Metastatic Liver Carcinoma in the Adrenal Gland (tissue), 2 donors: ENCODE results near the gene CCDC50.

DNA sequence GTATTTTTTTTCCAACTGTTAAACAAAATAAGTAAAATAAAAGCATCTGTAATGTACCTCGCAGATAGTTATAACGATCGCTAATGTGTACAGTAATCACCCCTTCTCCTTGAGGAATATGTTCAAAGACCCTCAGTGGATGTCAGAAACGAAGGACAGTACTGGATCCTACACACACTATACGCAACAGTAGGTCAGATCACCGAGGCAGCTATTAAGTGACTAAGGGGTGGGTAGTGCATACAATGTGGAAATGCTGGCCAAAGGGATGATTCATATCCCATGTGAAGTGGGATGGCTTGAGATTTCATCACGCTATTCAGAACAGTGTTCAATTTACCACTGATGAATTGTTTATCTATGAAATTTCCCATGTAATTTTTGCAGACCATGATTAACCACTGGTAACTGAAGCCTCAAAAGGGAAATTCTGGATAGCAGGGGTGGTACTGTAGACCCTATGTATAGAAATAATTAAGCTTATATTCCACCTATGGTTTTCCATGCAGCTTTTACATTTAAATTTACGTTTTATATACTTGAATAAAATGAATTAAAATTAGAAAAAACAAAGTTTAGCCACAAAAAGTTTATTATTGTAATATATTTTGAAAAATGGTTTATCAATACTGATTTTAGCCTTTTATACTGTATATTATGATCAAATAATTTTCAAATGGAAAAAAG, 1.5 kb upstream of the CLDN16 start:
- PRO-cap, 2 experiments = no peak in any of the 2 experiments

- PRO-cap, 2 experiments = no peak in any of the 2 experiments
Observed at GRCh38 chr3:190491466-190492087, 22.3 kb upstream of the IL1RAP start.

GRCh38 chr3:191329159-191329919, at the start of gene CCDC50:
TSS of gene CCDC50 (plus strand) at chr3:191329394.
- PRO-cap, 2 experiments = peak in 2 of 2 experiments; most common plus-strand start chr3:191329421 (in 2); most common minus-strand start chr3:191329304 (in 2)

GRCh38 chr3:192170089-192171338, 556.8 kb downstream of the FGF12 start:
- PRO-cap, 2 experiments = no peak in any of the 2 experiments

DNA sequence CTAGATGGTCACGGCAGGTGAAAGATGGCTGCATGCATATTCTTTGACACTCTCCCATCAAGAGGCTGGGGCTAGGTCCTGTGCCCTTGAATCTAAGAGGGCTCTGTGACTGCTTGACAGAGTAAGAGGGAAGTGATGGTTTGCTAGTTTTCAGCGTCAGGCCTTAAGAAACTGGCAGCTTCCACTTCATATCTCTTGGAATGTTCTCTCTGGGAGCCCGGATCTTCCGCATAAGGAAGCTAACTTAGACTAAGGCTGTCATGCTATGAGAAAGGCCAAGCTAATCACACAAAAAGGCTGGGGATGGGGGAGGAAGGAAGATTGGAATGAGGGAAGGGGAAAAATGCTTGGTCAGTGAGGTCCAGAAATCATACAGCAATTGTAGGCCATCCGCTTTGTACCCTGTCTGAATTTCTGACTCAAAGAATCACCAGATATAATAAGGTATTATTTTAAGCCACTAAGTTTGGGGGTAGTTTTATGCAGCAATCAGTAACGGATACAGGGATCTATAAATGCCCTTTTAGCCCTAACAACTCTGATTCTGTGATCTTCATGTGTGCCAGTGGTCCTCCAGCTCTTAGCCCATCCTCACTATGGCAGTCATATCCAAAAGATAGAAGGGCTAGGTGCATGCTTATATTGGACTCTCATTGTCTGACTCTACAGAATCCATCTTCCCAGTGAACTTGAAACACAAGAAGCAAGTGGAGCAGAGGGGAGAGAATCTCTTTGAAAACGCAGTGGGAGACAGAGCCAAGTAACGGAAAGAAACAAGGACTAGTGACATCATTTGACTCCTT, 49.8 kb downstream of the MB21D2 start:
- PRO-cap, 2 experiments = no peak in any of the 2 experiments

GRCh38 chr3:192887012-192887629, 30.5 kb downstream of the MB21D2 start:
- PRO-cap, 2 experiments = no peak in any of the 2 experiments

DNA sequence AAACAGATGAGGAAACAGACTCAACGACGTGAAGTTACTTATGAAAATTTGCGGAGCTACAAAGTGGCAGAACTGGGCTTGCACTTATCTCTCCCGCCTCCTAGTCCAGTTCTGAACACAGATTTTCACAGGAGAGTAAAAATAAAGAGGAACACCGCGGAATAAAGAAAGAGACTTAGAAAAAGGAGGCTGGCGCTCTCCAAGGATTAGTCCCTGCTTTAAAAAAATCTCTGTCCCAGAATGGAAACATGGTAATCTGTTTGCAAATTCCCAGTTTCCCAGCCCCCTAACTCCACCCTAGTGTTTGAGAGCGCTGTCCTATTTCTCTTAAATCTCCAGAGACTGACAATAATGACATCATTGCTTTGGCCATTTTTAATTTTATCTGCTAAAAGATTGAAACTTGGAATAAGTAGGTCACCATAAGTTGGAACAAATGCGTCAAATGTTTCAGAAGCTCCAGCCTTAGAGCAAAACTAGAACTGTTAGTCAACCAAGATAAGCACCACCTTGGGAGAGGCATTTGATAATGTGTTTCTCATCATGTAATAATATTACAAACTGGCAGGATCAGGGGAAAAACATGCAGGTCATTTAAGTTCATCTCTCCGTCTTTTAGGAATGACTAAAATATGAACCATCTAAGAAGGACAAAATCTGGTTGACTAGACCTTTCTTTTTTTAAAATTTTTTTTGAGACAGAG, 25.7 kb upstream of the MB21D2 start:
- PRO-cap, 2 experiments = no peak in any of the 2 experiments

- PRO-cap, 2 experiments = no peak in any of the 2 experiments
Observed at GRCh38 chr3:192957471-192958178, 40.0 kb upstream of the MB21D2 start.

- PRO-cap, 2 experiments = no peak in any of the 2 experiments
Observed at GRCh38 chr3:193115606-193116050, 125.4 kb upstream of the PLAAT1 start.

GRCh38 chr3:193552707-193552846, 2.1 kb downstream of the ATP13A4 start:
- PRO-cap, 2 experiments = no peak in any of the 2 experiments

DNA sequence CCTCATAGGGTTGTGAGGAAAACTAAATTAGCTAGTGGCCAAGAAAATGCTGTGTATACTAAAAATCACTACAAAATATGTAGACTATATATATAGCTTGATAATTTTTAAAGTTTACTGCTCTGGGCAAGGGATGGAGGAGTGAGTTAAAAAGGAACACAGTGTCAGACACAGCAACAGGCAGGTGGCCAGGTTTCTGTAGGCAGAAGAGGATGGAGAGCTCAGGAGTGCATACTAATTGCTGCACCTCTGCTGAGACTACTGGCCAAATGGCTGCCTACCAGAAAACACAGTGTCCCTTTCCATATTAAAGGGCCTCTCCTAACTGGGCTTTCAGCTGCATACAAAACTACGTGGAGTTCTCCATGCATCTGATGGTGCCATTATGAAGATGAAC, 1.9 kb downstream of the ATP13A4 start:
- PRO-cap, 2 experiments = no peak in any of the 2 experiments

- PRO-cap, 2 experiments = no peak in any of the 2 experiments
Observed at GRCh38 chr3:193847264-193848003, 254.4 kb downstream of the OPA1 start.

GRCh38 chr3:193851971-193852706, 259.1 kb downstream of the OPA1 start:
- PRO-cap, 2 experiments = no peak in any of the 2 experiments

- PRO-cap, 2 experiments = no peak in any of the 2 experiments
Observed at GRCh38 chr3:193853217-193854000, 260.4 kb downstream of the OPA1 start.

DNA sequence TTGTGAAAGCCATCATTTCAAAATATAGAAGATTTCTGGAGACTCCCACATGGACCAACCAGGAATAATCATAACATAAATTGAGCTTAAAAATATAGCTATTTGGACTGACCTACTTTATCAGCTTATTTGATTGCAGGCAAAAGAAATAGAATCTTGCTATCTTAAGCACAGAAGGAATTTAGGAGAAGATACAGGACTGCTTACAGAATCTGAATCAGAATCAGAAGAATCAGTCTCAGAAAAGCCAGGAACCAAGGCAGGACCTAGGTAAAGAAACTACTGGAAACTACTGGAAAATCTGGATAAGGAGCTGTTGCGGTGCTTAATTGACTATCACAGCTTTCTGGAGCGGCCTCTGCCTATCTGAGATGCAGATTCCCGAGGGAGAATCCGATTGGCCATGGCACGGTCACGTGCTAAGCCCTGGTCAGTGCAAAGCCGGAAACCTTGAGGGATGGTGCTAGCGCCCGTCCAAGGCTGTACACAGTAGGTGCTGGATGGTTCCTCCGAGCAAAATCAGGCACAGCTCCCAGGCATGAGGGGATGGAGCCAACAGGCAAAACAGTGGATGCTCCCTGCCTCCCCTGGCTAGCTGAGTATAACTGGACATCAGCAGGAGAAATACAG, 238.8 kb upstream of the HES1 start:
- PRO-cap, 2 experiments = no peak in any of the 2 experiments

DNA sequence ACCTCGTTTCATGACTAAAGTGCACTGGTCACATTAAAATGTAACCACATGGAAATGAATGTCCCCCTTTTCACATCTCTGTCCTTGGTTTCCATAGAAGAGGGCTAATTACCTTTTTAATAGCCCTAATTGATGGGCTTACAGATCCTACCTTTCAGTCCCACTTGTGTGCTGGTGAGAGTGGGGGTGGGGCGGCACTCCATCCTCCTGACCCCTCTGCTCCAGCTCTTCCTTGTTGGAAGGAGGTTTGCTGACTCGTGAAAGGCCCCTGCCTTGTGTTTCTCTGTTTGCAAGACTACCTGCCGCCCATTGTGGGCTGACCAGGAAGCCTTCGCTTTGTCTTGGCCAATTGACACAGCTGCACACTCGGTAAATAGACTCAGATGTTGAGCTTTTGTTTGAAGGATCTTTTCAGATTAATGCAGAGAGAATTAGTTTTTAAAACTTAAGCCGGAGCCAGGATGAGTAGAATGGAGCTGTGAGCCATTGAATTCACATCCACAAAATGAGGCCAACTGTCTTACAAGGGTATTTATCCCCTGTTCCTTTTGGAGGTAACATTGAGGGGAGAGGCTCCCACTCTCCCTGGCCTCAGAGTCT, 197.3 kb upstream of the HES1 start:
- PRO-cap, 2 experiments = no peak in any of the 2 experiments

DNA sequence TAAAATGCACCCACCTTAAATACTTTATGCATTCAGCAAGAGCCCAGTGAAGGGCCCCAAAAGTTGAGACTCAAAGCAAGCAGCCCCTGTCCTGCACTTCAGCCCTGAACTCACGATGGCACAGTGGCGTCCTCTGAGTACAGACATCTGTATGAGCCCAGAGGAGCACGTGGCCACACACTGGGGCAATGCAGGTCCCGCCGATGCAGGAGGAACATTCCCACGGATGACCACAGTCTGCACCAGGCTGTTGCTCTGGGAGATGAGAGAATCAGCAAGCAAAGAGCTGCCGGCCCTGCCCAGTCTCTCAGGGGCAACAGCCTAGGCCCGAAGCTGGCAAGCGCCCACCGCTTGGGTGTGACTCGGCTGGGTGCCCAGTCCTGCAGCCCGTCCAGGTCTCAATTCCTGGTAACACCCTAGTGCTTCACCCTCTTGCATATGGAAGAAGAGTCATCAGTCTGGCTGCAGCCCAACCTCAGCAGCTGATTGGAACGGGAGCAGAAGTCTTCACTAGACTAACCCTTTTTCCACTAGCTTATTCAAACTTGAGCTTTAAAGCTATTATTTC, 153.7 kb upstream of the HES1 start:
- PRO-cap, 2 experiments = no peak in any of the 2 experiments

GRCh38 chr3:194005074-194005592, 130.8 kb upstream of the HES1 start:
- PRO-cap, 2 experiments = no peak in any of the 2 experiments

GRCh38 chr3:194047094-194047810, 88.7 kb upstream of the HES1 start:
- PRO-cap, 2 experiments = peak in 2 of 2 experiments; most common minus-strand start chr3:194047428 (in 2)

DNA sequence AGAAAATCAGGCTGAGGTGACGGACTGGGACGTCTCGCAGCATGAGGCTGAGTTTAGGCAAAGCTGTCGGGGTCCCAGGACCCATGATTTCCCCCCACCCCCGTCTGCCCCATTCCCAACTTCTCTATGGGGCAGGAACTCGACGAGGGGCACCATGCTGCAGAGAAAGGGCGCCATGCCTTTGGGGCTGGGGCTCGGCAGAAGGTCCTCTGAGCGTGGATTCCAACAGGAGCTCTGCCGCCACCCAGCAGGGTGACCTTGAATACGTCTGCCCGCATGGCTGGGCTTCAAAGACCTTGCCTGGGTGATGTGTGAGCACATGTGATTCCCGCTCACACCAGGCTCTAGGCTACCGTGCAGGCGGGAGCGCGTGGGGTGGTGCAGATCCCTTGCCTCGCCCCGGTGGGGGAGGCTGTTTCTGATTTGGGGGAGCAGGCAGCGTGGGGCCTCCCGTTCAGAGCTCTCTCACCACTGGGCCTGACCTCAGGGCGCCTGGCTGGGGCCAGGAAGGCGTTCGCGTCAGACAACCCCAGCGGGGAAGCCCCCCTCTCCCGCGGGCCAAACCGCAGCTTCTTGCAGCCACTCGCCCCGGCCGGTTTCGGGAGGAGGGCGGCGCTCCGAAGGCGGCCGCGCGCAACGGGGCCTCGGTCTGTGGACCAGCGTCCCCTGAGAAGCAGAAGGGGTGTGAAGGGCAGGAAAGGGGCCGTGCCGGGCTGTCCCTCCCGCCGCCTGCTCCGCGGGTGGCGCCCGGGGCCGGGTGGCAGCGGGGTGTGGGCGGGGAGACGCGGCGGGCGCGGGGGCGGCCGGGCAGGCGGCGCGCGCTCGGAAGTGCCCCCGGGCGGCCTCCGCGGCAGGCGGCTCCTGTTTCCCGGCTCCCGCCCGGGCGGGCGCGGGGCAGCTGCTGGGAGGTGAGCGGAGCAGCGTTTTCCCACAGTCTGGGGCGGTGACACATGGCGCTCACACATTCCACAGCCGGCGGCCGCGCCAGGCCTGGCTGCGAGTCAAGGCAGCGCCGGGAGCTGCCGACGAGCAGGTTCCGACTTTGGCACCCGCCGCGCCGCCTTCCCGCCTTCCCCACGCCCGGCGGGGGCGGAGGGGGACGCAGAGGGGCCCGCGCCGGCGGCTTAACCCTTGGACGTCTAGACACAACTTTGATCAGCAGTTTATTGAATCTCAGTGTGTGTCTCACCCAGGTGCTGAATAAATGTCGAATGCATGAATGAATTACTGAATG, 65.2 kb upstream of the HES1 start:
- PRO-cap, 2 experiments = peak in 2 of 2 experiments; most common plus-strand start position 335 of the sequence (in 1); most common minus-strand start position 731 of the sequence (in 2)